Measurements from ENCODE around the genes RASSF3 and IRAK3.

DNA sequence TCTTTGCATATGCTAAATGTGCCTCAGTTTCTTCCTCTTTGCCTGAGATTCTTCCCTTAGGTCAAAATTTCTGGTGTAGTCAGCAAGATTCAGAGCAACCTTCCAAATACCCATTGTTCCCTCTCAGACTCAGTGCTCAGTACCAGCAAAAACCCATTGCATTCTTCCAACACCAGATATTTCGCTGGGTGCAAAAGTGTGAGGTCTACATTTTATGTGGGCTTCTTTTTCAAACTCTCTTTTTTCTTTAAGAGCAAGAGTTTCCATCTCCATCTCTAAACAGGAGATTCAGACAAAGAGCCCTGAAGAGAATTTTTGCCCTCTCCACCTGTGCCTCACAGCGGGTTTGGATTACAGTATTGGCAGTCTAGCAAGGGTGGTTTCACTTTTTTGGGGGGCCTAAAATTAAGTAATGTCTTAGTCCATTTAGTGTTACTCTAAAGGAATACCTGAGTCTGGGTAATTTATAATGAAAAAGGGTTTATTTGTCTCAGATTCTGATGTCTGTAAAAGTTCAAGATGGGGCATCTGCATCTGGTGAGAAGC lies 10.6 kb upstream of the USP15 start:
- PRO-cap, 3 experiments = no peak in any of the 3 experiments

GRCh38 chr12:62259326-62259605 lies 938 bp upstream of the USP15 start:
- PRO-cap, 3 experiments = peak in 1 of 3 experiments; most common plus-strand start chr12:62259435 (in 1)

DNA sequence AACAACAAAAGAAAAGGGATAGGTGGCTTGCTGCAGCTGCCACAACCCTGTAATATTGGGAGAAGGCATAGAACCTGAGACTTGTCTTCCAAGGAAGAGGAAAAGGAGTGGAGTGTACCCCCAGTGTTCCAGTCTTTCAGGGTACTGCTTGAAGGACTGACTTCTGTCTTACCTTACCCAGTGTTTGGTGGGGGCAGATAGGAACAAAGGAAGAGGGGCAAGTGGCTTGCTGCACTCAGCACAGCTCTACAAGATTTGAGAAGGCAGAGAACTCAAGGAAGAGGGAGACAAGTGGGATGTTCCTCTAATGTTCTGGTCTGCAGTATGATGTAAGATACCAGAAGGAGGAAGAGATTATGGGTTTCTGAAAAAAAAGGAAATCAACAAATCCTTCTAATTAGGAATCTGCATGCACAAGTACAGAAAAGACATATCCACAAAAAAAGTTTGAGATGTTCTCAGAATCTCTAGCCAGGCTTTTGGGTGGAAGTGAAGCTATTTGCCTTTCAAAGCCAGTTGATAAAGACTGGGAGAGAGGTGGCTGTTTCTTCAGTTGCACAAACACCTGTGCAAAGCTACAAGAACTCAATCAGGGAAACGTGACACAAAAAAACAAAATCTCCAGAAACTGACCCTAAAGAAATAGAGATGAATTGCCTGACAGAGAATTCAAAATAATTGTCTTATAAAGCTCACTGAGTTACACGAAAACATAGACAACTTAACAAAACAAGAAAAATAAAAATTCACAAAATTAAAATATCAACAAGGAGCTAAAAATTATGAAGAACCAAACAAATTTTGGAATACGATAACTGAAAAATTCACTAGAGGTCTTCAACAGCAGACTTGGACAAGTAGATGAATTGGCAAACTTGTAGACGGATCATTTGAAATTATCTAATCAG lies 37.2 kb downstream of the USP15 start:
- PRO-cap, 3 experiments = no peak in any of the 3 experiments

DNA sequence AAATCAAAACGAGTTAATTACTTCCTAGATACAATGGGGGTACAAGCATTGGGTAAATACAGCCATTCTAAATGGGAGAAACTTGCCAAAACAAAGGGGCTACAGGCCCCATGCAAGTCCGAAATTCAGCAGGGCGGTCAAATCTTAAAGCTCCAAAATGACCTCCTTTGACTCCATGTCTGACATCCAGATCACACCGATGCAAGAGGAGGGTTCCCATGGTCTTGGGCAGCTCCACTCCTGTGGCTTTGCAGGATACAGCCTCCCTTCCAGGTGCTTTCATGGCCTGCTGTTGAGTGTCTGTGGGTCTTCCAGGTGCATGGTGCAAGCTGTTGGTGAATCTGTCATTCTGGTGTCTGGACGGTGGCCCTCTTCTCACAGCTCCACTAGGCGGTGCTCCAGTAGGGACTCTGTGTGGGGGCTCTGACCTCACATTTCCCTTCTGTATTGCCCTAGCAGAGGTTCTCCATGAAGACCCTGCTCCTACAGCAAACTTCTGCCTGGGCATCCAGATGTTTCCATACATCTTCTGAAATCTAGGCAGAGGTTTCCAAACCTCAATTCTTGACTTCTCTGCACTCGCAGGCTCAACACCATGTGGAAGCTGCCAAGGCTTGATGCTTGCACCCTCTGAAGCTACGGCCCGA lies 45.8 kb downstream of the MON2 start:
- PRO-cap, 3 experiments = no peak in any of the 3 experiments

DNA sequence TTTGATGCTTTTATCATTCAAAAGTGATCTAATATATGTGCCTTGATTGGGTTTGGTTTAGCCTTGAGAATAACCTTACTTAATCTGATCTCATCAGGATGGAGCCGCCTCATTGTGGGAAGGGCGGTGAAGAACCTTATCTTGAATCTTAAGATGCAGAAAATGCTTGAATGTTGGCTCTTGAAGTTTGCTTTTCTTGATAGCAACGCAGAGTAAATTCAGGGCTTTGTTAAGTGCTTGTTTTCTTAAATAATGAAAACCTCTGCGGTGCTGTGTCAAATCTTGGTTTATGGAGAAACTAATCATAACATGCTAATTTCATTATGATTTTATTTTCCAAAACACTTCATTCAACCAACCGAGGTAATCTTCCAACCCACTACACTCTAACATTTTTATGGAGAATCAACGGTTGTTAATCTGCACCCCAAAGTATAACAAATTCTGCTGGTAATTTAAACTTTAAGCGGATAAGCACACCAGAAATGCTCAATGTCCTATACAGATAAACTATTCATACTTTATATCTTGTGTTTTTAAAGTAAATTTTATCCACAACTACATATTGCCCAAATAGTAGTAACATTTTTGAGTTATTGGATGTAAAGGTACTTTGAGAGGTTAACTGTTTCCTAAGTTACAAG lies 138.4 kb downstream of the MON2 start:
- PRO-cap, 3 experiments = no peak in any of the 3 experiments

DNA sequence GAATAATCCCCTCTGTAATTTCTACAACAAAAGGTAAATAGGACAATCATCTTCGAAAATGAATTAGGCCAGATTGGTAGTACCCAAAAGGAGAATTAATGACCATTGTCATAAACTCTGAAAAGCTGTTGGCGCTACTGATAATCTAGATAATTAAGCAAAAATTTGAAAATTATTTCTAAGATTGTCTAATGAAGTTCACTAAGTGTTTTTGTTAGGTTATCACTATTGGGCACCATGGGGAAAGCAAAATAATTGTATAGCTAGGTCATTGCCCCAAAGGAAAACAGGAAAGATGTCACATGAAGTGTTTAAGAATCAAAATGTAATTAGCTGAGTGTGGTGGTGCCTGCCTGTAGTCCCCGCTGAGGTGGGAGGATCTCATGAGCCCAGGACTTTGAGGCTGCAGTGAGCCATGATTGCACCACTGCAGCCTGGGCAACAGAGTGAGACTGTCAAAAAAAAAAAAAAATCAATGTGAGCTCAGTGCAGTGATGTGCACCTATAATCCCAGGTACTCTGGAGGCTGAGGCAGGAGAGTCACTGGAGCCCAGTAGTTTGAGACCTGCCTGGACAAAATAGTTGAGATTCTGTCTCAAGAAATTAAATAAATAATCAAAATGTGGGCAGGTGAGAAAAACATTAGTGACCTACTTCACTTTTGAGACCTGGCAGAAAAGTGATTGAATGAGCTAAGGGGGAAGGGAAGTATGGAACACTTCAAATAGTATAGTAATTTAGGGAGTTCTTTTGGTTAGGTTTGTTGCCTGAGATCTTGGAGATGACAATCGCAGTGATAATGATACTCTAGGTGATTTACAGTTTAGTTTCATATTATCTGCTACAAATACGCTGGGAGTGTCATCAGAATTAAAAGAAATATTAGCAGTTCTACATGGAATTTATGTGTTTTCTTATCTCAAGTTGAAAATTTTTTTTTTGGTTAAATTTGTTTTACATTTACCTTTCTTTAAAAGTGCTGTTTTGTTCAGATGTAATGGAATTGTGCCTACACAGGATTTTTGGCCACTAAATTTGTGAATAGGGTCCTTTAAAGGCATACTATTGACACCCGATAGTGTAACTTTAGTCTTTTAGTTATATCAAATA lies 140.1 kb downstream of the MON2 start:
- PRO-cap, 3 experiments = no peak in any of the 3 experiments

GRCh38 chr12:62615761-62616787 lies 149.4 kb downstream of the MON2 start:
- PRO-cap, 3 experiments = no peak in any of the 3 experiments

GRCh38 chr12:62720393-62721065 lies 214.4 kb downstream of the PPM1H start:
- PRO-cap, 3 experiments = peak in 1 of 3 experiments; most common plus-strand start chr12:62720948 (in 1); most common minus-strand start chr12:62720725 (in 1)

DNA sequence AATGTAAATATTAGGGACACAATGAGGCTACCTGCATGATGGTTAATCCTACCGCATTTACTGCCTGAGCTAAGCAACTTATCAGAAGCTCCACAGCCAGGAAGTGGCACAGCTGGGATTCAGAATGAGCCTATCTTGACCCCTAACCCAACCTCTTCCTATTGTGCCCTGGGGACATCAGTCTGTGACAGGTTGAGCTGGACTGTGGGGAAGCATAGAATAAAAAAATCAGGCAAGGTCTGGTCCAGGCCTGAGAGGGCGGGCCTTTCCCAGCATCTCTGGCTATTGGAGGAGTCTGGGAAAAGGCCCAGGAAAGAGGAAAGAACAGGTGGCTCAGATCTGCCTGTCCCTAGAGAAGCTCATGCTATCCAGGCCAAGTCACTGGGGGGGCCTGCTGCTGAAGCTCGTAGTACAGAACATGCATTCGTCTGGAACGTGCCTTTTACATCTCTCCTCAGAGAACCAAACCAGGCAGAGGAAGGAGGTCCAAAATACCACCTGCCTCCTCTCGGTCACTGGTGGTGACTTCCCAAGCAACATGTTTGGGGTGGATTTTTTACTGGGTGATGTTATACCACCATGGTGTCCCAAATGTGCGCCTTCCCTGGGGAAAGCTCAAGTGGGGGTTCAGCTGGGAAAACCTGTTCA lies 100.5 kb downstream of the PPM1H start:
- PRO-cap, 3 experiments = no peak in any of the 3 experiments

DNA sequence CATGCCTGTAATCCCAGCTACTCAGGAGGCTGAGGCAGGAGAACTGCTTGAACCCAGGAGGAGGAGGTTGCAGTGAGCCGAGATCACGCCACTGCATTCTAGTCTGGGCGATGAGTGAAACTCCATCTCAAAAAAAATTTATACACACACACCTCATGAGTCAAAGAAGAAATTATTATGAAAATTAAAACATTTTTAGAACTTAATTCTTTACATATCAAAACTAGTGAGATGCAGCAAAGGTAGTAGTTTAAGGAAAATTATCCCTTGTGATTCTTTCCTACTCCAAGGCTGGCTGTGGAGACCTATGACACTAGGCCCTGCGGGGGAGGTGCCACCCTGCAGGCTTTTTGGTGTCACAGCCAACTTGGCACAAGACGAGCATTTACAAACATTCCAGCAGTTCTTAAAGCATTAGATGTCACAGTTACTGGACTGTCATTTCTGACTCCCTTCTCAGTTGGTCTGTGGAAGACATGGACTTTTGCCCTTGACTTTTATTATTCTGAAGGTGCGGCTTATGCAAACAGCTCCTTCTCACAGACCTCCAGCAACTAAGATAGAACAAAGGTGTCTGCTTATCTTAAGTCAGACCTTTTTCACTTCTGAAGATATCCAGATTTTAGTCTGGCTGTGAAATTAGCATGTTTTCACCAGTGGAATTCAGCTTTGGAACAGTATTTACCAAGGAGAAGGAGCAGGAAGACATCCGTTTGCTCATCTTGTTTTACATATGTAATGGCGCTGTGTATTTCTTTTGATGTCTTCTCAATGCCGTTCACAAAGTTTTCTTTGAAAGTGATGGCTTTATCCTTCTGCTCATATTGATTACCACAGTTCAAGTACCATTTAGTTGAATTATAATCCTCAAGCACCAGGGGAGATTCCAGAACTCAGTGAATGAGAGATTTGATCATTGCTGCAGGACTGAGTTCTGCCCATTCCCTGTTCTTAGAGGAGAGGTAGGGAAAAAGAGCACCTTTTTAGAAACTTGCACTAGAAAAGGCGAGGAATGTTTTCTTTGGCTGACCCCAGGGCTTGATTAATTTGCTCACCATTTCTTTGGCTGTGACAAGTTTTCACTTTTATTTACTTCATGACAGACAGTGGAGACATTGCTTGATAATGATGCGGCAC lies 17.9 kb downstream of the SRGAP1 start:
- PRO-cap, 3 experiments = peak in 1 of 3 experiments; most common plus-strand start position 503 of the sequence (in 1)

DNA sequence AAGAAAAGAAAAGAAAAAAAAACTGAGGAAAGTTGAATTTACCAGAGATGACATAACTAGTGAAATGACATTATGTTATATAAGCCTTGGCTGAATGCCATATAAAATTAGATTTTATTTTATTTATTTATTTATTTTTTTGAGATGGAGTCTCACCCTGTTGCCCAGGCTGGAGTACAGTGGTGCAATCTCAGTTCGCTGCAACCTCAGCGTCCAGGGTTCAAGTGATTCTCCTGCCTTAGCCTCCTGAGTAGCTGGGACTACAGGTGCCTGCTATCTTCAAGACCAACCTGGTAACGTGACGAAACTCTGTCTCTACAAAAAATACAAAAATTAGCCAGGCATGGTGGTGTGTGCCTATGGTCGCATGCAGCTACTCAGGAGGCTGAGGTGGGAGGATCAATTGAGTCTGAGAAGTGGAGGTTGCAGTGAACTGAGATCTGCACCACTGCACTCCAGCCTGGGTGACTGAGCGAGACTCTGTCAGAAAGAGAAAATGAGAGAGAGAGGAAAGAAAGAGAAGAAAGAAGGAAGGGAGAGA lies 29.1 kb downstream of the SRGAP1 start:
- PRO-cap, 3 experiments = no peak in any of the 3 experiments

GRCh38 chr12:63960096-63960448 lies 115.6 kb downstream of the SRGAP1 start:
- PRO-cap, 3 experiments = peak in 1 of 3 experiments; most common minus-strand start chr12:63960369 (in 1)

- PRO-cap, 3 experiments = no peak in any of the 3 experiments
Observed at GRCh38 chr12:64447687-64448624, 4.0 kb upstream of the TBK1 start.

GRCh38 chr12:64610427-64610850 lies at the start of gene RASSF3:
RASSF3 (plus strand) TSS chr12:64610495.
- PRO-cap, 3 experiments = peak in 3 of 3 experiments; most common plus-strand start chr12:64610495 (in 2)

DNA sequence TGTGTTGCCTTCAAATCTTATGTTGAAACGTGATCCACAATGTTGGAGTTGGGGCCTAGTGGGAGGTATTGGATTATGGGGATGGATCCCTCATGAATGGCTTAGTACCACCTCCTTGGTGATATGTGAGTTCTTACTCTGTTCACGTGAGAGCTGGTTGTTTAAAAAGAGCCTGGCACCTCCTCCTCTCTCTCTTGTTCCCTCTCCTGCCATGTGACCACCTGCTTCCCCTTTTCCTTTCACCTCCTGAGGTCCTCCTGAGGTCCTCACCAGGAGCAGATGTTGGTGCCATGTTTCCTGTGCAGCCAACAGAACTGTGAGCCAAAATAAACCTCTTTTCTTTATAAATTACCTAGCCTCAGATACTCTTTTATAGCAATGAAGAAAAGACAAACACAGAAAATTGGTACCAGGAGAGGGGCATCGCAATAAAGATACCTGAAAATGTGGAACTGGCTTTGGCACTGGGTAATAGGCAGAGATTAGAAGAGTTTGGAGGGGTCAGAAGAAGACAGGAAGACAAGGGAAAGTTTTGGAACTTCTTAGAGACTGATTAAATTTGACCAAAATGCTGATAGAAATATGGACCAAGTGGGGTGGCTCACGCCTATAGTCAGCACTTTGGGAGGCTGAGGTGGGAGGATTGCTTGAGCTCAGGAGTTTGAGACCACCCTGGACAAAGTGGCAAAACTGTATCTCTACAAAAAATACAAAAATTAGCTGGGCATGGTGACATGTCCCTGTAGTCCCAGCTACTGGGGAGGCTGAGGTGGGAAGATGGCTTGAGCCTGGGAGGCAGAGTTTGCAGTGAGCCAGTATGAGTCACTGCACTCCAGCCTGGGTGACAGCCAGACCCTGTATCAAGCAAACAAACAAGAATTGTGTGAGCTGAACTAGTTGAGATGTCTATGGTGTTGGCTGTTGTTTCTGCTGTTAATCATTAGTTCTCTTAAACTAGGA lies 23.3 kb downstream of the RASSF3 start:
- PRO-cap, 3 experiments = no peak in any of the 3 experiments

DNA sequence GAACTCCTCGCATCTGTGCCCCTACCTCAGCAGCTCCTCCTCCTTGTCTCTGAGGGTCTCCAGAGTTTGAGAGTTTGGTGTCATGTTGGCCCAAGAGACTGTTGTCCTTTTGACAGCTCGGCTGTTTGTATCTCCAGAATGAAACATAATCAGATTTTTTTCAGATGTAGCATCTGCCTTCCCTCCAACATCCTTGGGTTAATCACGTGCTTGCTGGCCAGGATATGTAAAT lies 56.8 kb downstream of the HMGA2 start:
- PRO-cap, 3 experiments = peak in 1 of 3 experiments; most common minus-strand start position 140 of the sequence (in 1)

DNA sequence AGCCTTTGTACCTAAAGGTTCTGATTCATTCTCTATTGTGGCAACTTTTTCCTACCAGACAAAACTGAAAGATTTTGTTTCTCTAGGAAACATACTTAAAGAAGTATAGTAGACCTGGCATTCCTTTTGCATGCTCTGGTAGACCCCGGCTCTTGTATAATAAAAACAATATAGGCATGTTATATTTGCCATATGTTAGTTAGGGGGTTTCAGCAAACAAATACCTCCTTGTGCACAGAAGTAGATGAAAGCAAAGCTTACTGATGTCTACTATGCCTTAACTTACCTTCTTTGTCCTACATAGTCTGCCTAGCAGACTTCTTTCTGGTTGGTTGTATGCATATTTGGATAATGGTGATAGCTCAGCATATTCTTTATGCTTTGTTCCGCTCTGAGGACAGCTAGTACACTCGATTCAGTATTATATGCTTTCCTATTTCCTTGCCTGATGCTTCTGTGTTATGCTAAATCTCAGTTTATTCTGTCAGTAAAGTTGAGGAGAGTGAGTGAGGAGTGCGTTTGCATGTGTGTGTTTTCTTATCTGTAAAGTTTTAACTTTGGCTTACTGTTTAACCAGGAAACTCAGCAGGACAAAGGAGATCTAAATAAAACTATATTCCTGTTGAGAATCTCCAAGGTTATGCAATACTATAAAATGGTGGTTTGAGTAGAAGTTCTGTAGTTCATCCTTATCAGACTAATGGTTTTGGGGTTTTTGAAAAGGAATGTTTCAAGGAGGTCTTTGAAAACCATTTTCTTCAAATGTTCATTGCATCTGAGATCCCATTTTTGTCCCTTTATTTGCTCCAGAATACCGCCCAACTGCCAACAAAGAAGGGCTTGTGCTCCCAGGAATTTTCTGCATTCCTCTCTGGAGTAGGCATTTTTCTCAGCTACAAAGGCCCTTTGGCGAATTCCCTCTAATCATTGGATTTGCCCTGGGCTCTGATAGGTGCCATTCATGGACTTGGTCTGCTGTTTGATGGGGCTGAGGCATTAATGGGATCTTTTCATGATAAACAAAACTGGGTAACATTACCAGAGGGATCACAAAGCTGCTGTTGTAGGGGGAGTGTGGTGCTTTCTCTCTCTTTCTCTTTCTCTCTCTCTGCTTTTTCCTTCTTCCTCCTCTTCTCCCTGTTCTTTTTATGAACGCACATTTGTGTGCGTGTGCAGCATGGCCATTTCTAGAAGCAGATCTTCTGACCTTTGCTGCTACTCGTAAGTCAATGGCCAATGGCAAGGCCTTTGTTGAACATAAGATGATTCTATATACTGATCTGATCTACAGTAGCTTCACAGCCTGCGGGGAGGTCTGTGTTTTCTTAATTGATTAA lies 71.6 kb downstream of the HMGA2 start:
- PRO-cap, 3 experiments = no peak in any of the 3 experiments

- PRO-cap, 3 experiments = no peak in any of the 3 experiments
Observed at GRCh38 chr12:65926388-65927042, 102.2 kb downstream of the HMGA2 start.

GRCh38 chr12:65948436-65949092 lies 124.3 kb downstream of the HMGA2 start:
- PRO-cap, 3 experiments = no peak in any of the 3 experiments

- PRO-cap, 3 experiments = peak in 3 of 3 experiments; most common plus-strand start chr12:66189214 (in 3); most common minus-strand start chr12:66189384 (in 2)
Observed at GRCh38 chr12:66188826-66189884, at the start of gene IRAK3. IRAK3 (plus strand) TSS chr12:66189214.

Data from Metastatic Breast Carcinoma in the Ovary (tissue), 3 donors.